Spinal cord (tissue), 3 donors: ENCODE measurements around the gene HSD11B1L.

DNA sequence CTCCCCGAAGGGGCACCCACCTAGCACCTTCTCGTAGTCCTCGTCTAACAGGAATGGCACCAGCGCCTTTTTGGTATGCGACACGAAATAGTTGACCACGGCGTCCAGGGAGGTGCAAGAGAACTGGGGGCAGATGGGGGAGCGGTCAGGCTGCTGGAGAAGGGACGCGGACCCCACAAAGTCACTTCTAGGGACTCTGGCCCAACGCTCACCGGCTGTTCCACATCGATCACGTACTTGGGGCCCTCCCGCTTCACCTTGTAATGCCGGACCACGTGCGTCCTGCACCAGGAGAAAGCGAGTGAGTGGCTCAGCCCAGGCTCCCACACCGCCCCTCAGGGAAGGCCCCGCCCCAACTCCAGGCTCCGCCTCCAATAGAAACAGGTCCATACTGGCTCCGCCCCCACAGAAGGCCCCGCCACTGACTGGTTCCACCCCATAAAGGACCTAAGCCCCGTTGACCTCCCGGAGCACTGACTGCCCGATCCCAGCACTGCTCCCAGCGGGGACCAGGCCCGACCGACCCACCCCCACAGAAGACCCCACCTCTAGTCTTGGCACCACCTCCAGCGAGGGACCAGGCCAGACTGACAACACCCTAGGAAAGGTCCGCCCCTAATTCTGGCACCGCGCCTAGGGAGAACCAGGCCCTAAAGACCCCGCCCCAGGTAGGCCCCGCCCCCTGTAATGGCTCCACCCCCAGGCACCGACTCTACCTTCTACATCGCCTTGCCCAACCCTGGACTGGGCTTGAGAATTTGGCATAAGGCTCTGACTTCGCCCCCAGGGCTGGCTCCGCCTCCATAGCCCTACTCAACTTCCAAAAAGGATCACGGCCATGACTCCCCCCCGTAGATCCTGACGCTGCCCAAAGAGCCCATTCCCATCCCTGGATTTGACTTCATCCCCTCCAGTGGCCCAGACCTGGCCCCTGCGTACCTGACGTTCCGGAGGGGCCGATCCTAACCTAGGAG, 11.2 kb downstream of the STAP2 start:
- PRO-cap, result no peak
- RAMPAGE, long total RNA, result no peak

DNA sequence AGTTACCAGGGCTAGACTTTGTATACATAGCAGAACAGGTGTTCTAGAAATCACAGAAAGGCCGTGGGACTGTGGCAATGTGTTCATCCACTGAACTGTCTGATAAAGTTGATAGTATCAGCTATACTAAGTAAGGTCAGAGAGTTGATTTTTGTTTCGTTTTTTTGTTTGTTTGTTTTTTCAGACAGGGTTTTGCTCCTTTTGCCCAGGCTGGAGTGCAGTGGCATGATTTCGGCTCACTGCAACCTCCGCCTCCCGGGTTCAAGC, 2.2 kb upstream of the STAP2 start:
- PRO-cap, result no peak
- RAMPAGE, long total RNA, result no peak

DNA sequence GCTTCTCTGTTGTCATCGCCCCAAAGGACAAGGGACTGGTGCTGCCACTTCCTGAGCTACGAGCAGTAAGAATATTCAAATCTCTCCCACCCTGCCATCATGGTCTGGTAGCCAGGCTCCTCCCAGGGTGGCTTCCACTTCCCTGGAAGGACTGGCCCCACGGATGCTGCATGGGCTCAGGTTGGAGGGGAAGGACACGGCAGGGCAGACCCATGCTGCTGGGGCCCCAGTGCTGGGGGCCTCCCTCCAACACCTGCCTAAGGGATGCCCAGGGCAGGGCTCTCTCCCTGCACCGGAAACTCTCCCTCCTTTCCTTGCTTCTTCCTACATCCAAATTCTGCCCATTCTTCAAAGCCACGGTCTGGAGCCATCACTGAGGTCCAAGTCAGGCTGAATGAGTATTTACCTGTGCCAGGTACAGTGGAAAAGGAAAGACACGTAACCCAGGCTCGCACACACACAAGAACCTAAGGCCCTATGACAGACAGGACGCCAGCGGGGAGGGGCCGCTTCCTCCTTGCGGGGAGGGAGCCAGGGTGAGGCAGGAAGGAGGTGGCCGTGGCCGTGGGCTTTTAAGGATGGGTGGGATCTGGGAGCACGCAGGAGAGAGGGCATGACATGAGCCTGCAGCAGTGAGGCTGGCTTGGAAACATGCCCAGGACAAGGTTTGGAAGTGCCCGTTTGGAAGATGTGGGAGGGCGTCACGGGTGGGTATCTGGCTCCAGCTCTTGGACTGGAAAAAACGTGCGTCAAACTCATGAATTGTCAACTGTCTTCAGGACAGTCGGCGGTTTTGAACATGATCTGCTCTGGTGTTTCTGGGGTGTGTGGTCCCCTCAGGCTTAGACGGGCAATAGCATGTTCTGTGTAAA, 20.2 kb downstream of the SH3GL1 start:
- PRO-cap, result no peak
- RAMPAGE, long total RNA, result no peak

DNA sequence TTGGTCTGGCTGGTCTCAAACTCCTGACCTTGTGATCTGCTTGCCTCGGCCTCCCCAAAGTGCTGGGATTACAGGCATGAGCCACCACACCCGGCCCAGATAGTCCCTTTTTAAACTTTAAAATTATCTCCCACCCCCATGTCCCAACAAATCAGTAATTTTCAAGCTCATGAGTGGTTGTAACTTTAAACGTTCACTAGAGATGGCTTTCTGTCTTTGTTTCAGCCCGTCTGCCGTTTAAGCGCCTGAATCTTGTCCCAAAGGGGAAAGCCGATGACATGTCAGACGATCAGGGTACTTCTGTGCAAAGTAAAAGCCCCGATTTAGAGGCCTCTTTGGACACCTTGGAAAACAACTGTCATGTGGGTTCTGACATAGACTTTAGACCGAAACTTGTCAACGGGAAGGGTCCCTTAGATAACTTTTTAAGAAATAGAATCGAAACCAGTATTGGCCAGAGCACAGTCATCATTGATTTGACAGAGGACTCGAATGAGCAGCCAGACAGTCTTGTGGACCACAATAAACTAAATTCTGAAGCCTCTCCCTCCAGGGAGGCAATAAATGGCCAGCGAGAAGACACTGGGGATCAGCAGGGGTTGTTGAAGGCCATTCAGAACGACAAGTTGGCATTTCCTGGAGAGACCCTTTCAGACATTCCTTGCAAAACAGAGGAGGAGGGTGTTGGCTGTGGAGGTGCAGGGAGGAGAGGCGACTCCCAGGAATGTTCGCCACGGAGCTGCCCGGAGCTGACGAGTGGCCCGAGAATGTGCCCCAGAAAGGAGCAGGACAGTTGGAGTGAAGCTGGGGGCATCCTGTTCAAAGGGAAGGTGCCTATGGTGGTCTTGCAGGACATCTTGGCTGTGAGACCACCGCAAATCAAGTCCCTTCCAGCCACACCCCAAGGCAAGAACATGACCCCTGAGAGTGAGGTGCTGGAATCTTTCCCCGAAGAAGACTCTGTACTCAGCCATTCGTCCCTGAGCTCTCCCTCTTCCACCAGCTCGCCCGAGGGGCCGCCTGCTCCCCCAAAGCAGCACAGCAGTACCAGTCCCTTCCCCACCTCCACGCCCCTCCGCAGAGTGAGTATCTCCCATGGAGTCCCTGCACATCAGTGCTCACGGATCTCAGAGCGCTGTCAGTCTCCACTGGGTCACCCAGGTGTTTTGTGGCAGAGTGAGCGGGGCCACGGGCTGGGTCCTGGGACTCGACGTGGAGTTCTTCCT, 6.7 kb downstream of the CHAF1A start:
- PRO-cap, result no peak
- RAMPAGE, long total RNA, result no peak

GRCh38 chr19:4449026-4449918, 8.3 kb downstream of the UBXN6 start:
- PRO-cap, result no peak
- RAMPAGE, long total RNA, result no peak

GRCh38 chr19:4471518-4472204, 436 bp upstream of the HDGFL2 start:
- PRO-cap, result unidirectional peak, minus-strand start at chr19:4471633
- RAMPAGE, long total RNA, result no peak

GRCh38 chr19:4507874-4508242, 10.4 kb downstream of the PLIN4 start:
- PRO-cap, result no peak
- RAMPAGE, long total RNA, result no peak

DNA sequence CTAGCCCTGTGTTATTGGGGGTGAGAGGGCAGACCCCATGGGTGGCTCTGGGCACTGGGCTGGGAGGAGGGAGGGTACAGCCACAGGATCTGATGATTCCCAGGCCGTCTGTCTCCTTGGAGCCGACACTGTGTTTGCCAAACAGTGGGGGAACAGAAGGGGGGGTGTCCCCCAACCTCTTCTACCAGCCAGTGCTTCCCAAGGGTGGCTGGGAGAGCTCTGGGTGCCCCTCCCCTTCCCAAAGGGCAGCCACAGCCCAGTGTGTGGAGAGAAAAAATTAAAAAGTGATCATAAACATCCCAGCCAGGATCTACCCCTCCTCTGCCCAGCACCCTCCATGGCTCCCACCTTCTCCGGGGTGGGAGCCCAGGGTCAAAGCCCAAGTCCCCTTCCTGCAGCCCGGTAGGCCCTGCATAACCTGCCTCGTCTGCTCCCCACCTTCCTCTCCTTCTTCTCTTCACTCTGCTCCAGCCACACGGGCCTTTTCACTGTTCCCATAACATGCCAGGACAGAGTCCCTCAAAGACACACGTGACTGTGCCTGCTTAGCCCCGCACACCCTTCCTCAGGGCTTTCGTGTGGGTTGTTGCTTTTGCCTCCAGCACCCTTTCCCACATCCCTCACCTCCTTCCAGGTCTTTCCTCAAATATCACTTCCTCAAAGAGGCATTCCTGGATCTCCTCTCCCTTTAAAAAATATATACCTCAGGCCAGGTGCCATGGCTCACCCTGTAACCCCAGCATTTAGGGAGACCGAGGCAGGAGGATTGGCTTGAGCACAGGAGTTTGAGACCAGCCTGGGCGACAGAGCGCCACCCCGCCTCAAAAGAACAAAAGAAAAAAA, 1.5 kb upstream of the PLIN4 start:
- PRO-cap, result no peak
- RAMPAGE, long total RNA, result no peak

- PRO-cap, result no peak
- RAMPAGE, long total RNA, result no peak
Observed at GRCh38 chr19:4654279-4655360, 15.3 kb downstream of the TNFAIP8L1 start.

- PRO-cap, result no peak
- RAMPAGE, long total RNA, result no peak
Observed at GRCh38 chr19:4744798-4745343, 21.2 kb upstream of the DPP9 start.

- PRO-cap, result no peak
- RAMPAGE, long total RNA, result no peak
Observed at GRCh38 chr19:4794168-4795430, 3.1 kb downstream of the FEM1A start.

GRCh38 chr19:4807045-4807604, 15.6 kb downstream of the FEM1A start:
- PRO-cap, result no peak
- RAMPAGE, long total RNA, result no peak

- PRO-cap, result no peak
- RAMPAGE, long total RNA, result no peak
Observed at GRCh38 chr19:4816226-4817514, 14.8 kb downstream of the TICAM1 start.

DNA sequence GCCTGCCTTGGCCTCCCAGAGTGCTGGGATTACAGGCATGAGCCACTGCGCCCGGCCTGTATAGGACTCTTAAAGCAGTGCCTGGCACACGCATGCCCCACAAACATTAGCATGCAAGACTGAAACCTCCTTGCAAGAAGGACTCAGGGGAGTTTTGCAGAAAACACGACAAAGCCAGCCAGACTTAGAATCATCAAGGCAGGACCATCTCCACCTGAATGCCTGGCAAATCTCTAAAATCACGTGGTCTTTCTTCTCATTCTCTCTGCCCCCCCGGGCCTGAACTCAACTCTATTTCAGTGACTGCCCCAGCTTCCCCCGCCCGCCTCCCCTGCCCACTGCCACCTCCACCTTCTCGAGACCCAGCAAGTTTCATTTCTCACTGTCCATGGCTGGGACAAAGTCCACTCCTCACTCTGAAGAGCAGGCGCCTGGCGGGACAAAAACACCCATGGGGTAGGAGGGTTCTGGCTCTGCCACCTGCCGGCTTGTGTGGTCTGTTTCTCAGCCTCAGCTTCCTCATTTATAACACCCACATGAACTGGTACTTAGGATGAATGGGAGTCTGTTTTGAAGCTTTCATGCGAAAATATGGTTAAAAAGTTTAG, 2.3 kb downstream of the TICAM1 start:
- PRO-cap, result no peak
- RAMPAGE, long total RNA, result no peak

- PRO-cap, result no peak
- RAMPAGE, long total RNA, result no peak
Observed at GRCh38 chr19:4916267-4917339, 7.3 kb downstream of the UHRF1 start.

DNA sequence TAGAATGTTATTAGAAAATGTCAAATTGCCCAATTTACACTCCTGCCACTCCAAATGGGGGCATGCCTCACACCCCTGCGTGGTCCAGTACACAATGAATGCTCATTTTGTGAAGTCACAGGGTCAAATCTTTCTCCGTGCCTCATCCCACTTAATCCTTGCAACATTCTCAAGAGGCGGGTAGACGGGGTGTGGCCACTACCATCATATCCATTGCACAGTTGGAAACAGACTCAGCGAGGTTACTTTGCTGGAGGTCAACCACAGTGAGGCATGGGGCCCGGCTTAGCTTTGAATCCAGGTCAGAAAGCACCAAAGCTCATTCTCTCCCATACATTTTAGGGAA, 925 bp upstream of the KDM4B start:
- PRO-cap, result no peak
- RAMPAGE, long total RNA, result no peak

GRCh38 chr19:5046477-5047071, 77.7 kb downstream of the KDM4B start:
- PRO-cap, result no peak
- RAMPAGE, long total RNA, result no peak

DNA sequence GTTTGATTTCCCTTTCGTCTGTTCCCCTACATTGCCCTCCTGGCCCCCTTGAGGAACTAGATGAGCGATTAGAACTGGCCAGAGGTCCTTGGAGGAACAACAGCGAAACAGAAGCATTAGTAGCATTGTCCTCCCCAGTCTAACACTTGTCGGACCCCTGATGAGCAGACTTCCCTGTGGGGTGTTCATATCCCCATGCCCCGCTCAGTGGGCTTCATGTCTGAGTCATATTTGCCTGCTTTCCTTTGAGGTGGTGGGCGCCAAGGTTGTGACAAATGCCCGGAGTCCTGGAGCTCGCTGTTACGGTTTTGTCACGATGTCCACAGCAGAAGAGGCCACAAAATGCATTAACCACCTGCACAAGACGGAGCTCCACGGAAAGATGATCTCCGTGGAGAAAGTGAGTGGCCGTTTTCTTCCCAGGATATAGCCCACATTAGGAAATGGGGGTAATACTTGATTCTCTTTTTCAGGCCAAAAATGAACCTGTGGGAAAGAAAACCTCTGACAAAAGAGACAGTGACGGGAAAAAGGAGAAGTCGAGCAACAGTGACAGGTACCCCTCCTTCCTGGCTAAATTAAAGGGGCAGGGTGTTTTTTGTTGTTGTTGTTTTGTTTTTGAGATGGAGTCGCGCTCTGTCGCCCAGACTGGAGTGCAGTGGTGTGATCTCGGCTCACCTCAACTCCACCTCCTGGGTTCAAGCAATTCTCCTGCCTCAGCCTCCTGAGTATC, 27.3 kb downstream of the MICOS13 start:
- PRO-cap, result no peak
- RAMPAGE, long total RNA, result no peak

DNA sequence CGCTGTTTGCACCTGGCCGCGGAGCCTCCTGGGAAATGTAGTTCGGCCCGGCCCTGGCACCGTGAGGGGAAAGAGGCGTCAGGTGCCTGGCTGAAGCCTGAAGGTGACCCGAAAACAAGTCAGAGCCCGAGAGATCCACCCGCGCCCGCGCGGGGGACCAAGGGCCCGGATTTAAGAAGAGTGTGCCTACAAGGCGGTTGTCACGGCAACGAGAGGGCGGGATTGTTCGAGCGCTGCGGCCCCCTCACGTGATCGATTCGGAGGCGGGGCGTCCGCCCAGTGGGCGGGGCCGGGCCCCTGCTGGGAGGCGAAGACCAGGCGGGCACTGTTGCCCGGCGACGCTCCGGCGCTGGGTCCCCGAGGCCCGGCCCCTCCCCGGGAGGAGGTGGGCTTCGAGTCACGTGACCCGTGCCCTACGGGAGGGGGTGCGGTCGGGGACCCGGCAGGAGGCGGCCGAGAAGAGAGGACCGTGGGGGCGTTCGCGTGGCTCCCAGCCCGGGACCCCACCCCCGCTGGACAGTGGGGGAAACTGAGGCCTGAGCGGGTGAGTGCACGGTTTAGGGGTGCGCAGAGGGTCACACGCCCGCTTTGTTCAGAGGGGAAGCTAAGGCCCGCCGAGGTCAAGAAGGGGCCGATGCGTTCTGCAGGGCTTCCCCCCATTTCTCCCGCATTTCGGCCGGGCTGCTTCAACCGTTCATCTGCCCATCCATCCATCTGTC, at the start of gene HSD11B1L:
HSD11B1L (plus strand) TSS at position 300 of the 719 bp plus-strand sequence.
- PRO-cap, result no peak
- RAMPAGE, long total RNA, result no peak

GRCh38 chr19:5803877-5804435, 911 bp upstream of the NRTN start:
- PRO-cap, result no peak
- RAMPAGE, long total RNA, result no peak